Camera-type eye (tissue), 1 donor: ENCODE results near the genes PCYT1B, DCAF8L2 and MAGEB2.

DNA sequence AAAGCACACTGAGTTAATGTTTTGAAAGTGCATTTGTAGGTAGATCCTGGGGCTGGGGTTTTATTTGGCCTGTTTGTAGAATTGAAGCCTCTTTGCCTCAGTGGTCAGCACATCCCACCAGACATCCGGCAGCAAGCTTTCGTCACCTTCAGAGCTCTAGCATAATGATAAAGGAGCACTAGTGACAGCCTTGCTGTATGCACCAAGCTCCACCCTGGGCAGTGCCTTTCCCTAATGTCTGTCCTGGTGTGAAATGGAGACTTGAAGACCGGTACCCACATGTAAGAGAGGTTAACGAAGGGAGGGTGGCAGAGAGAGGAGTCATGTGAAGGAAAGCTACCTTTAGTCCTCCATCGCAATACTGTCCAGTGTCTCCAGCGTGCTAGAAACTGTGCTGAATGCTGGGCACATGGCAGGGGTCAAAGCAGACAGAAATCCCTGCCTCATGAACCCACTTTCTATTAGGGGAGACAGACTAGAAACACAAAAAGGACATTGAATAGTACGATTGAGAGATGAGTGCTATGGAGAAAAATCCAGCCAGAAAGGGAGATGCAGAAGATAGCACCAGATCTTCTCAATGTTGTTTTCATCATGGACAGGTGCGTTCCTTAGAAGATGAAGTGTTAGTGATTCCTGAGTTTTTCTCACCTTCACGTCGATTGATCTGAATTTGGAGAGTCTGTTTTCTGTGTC is 80.5 kb downstream of the PDK3 start:
- RAMPAGE, long total RNA: no peak

DNA sequence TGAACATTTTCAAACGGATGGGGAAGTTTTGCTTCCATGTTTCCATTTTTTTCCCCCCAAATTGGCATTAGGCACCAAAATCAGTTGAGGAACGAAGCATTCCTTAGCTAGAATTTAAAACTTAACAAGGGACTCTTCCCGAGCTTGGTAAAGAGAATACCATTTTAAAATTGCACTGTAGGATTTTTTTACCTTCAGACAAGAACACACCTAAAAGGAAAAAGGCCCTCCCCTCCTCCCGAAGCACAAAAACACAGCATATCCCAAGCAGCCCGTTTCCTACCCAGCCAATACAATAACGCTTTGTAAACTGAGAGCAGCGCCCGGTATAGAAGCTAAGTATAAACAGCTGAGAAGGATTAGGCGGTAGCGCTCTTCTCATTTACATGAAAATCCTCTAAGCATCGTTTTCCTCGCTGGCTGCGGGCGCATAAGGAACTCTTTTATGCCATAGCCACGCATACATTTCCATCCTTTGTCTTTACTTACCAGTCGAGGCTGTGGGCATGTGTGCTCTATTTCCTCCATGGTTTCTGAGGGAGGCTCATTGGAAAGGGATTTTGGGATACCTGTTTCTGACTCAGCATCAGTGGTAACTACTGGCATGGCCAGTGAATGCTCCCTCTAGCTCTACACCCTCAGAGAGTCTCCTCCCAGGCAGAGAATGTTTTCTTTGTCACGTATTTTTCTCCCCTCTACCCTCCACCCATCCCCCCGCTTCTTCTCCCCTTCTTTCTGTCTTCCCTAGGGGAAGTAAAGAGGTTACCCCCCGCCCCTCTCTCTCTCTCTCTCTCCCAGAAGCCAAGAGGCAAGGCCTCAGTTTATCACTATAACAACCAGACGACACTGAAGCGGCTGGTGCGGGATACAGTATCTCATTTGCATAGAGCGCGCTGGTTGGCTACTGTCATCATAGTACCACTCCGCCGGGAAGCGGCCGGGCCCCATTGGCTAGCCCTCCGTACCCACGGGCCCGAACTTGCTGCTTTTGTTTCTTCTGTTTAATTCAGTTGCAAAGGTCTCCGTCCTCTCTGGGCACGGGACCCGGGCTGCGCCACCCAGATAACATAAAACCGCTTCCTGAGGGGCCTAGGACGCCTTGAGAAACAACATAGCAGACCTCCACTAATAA is at the start of gene PCYT1B:
TSS of gene PCYT1B (minus strand) at position 848 of the 1,132 bp plus-strand sequence.
- RAMPAGE, long total RNA: no peak

DNA sequence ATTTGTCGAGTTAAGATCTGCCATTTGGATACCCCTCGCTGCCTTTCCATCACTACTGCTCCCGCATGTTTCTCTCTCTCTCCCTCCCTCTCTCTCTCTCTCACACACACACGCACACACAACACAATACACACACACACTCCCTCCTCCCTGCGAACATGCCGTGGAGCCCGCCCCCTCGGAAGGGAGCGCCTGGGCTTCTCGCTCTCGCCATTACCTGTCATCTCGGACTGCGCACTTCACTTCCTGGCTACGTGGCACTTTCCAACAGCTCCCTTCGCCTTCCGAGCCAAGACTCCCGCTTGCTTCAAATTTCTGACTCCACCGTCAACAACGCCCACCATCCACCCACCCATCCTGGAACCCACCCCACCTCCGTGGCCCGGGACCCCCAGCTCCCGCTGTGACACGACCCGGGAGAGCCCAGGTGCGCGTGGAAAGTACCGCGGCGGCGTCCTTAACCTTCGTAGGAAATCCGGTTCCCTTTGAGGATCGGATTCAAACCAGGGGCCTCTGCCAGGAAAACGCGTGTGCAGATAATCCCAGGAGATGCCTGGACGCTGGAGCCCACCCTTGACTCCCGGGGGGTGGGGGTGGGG is 12.6 kb downstream of the ARX start:
- RAMPAGE, long total RNA: no peak

DNA sequence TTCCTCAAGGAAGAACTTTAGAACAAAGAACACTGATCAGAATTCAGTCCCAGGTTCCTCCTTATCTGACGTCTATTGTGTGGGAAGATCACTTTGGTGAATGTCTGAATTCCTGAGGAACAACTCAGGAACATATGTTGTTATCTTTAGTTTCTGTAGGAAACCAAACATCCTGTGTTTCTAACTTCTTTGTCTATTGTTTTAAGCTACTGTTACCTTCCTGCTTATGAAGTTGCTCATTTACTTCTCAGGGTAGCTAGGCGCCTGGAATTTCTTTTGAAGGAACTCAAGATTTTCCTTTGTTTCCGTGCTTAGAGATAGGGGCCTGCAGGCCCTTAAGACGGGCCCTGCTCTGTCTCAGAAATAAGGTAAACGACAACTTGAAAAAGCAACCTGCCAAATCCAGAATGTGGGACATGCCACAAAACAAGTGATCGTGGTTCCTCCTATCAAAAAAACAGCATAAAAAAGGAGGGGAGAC is 46.2 kb downstream of the MAGEB5 start:
- RAMPAGE, long total RNA: no peak

DNA sequence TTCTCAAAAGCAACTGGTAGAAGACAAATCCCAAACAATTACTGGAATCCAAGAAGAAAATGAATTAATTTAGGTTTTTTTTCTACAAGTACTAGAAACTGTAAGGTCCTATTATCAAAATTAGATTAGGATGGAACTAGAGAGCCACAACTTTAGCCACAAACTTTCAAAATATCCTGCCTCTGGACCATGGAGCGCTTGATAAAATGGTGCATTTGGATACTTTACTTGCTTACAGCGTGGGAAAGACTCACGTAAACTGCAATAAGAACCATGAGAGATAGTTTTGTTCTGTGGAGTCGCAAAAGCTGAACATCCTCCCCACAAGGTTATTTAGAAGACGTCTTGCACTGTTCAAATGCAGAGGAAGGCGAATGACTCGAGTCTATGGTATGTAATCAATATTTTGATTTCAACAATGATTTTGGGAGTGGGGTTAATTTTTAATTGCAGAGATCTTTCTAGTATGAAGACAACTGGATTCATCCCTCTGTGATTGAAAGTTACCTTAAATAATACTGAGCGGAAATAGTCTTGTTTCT is at the start of gene DCAF8L2:
TSS of gene DCAF8L2 (plus strand) at position 294 of the 542 bp plus-strand sequence.
- RAMPAGE, long total RNA: no peak

GRCh38 chrX:27996176-27996485 is 14.9 kb upstream of the DCAF8L1 start:
- RAMPAGE, long total RNA: no peak

GRCh38 chrX:28205718-28206445 is 224.6 kb upstream of the DCAF8L1 start:
- RAMPAGE, long total RNA: no peak

DNA sequence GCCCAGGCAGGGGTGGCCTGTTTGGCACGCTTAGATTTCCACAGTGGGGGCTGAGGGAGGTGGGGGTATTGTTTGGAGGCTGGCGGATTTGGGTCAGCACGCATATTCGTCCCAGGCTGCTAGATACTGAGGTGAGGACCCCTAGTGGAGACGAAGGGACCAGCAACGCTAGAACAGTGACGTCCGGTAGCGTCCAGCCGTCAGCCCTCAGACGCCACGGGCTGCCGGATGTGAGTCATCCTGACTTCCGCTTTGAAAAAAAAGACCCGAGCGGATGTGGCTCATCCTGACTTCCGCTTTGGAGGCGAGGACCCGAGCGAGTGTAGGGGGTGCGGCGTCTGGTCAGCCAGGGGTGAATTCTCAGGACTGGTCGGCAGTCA is at the start of gene MAGEB2:
TSS of gene MAGEB2 (plus strand) at position 290 of the 380 bp plus-strand sequence.
- RAMPAGE, long total RNA: no peak

GRCh38 chrX:30627745-30628231 is 25.4 kb upstream of the GK start:
- RAMPAGE, long total RNA: no peak

DNA sequence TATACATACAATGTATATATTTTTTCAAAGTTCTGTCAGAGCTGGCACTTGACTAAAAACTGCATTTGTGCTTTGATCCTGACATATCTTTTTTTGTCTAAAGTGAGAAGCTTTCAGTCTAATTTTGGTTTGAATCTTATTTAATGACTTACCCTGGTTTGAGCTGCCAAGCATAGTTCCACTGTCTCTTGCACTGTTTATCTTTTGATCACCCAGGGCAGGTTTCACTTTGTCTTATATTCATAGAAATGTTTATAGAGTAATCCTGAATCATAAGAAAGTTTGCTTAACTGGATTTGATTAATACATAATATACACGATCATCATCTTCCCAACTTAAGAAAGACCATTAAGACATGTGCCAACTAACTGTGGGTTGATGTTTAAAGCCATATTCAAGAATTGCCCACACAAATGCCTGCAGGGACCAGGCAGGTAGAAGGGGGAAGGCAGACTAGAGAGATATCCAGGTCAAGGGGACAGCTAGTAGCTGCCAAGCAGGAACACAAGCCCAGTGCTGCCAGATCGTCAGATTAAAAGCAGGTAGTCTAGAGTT is 1.8 kb downstream of the GK start:
- RAMPAGE, long total RNA: no peak

DNA sequence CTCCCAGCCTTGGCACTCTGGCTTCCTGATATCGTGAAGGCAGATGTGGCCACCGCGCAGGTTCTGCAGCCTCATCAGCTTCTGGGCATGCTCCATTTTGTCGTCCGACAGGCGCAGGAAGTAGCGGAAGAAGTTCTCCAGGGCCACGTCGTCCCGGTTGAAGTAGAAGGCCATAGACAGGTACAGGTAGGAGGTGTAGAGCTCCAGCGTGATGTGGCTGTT is 261 bp downstream of the FTHL17 start:
- RAMPAGE, long total RNA: no peak

DNA sequence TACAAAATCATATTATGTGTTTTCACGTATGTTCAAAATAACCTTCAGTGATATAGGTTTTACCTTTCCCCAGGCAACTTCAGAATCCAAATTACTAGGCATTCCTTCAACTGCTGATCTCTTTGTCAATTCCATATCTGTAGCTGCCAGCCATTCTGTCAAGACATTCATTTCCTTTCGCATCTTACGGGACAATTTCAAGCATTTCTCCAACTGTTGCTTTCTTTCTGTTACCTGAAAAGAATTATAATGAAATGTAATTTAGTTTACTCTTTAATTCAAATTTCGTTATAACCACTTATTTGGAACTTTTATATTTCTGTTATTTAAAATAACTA is 830.9 kb downstream of the DMD start:
- RAMPAGE, long total RNA: no peak

GRCh38 chrX:32463299-32463783 is 748.0 kb downstream of the DMD start:
- RAMPAGE, long total RNA: no peak

DNA sequence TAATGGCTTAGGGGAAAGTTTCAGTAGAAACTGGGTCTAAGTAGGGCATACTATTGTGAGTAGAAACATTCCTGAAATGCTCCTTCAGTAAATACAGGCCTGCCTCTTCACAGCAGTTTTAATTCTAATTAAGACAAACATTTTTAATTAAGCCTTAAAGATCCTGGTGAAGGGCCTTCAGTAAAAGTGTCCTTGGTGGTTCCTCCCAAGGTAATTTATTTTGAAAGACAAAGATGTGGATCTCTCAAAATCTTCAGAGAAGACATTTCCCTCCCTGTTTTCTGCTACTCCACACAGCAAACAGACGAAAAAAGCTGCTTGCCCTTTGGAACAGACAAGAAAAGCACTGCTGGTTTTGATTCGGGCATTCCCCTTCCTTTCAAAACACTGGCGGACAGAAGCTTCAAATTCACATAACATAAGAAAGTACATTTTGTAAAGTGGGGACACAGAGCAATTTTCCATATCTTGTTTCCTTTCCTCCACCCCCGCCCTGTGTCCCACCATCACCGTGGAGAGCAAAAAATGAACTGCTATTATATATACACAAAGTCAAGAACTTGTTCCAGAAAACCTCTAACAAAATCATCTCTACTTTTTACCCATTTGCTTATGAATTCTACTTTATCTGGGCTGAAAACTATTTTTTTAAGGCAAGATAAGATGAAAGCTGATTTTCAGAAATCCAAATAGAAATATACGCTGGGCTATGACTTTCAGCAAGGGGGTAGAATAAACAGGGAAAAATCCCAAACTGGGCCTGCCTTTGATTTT is 2.7 kb downstream of the TMEM47 start:
- RAMPAGE, long total RNA: no peak

GRCh38 chrX:34655478-34656588 is 1.3 kb downstream of the TMEM47 start:
- RAMPAGE, long total RNA: no peak

DNA sequence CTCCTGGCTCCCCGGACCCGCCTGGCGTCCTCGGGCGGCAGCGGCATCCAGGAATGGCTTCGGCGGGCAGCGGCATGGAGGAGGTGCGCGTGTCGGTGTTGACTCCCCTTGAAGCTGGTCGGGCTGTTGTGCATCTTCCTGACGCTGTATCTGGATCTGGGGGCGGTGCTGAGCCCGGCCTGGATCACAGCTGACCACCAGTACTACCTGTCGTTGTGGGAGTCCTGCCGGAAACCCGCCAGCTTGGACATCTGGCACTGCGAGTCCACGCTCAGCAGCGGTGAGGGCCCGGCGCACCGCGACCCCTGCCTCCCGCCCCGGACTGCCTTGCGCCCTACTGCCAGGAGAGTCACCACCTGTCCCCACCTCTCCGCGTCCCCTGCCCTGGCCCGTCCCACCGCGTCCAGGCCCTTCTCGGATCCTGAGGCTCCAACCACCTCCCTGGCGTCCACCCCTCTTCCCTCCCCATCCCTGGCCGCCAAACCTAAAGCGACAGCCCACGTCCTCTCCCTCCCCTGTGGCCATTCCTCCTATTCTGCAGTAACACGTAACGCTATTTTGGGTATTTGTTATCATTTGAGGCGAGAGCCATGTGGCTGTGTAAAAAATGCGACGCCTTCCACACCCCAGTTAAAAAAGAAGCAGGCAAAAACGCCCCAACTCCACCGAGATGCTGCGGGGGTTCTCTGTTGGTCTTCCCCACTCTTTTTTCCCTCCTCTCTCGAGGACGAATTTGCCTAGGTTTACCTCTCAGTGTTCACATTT is 50.1 kb upstream of the FAM47C start:
- RAMPAGE, long total RNA: no peak

GRCh38 chrX:37043578-37043954 is 35.4 kb downstream of the FAM47C start:
- RAMPAGE, long total RNA: no peak

GRCh38 chrX:38164946-38165478 is 55.7 kb downstream of the SRPX start:
- RAMPAGE, long total RNA: no peak

DNA sequence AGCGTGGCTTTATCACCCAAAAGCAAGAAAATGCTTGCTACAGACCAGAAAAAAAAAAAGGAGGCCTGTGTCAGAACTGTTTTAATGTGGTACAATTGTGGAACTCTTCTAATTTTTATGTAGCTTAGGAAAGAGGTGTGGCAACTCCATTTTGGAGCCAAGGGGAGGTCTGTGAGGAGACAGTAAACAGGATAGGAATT is 5.7 kb downstream of the OTC start:
- RAMPAGE, long total RNA: no peak

DNA sequence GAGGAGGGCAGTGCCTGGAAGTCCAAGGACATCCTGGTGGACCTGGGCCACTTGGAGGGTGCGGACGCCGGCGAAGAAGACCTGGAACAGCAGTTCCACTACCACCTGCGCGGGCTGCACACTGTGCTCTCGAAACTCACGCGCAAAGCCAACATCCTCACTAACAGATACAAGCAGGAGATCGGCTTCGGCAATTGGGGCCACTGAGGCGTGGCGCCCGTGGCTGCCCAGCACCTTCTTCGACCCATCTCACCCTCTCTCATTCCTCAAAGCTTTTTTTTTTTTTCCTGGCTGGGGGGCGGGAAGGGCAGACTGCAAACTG is 4.0 kb downstream of the MID1IP1 start:
- RAMPAGE, long total RNA: no peak